Suprapubic skin (tissue), 4 donors: Measurements from ENCODE around the gene PCNT.

GRCh38 chr21:45535572-45536020 lies 6.6 kb downstream of the SLC19A1 start:
- PRO-cap: no peak
- RAMPAGE, long total RNA, 4 experiments: no peak in any of the 4 experiments

- PRO-cap: no peak
- RAMPAGE, long total RNA, 4 experiments: no peak in any of the 4 experiments
Measured at GRCh38 chr21:45638566-45639563, 4.7 kb upstream of the PCBP3 start.

DNA sequence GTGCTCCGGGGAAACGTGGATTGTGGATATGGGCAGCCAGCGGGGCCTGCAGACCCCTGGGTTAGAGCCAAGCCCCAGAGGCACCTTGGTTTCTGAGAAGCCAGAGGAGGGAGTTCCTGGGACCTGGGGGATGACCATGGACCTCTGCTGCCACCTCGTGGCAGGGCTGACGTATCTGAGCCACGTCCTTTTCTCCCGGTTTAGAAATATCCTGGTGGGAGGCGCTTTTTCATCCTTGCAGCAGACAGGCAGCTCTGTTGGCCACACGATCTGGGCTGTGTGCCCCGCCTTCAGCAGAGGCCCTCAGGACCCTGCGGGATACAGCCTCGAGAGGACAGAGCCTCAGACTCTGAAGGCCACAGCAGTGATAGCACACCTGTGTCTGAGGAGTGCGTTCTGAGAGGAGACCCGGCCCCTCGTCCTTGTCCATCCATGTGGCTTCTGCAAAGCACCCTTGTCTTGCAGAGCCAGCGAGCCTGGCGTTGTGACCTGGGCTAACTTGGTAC lies 160.9 kb upstream of the COL6A1 start:
- PRO-cap: no peak
- RAMPAGE, long total RNA, 4 experiments: no peak in any of the 4 experiments

DNA sequence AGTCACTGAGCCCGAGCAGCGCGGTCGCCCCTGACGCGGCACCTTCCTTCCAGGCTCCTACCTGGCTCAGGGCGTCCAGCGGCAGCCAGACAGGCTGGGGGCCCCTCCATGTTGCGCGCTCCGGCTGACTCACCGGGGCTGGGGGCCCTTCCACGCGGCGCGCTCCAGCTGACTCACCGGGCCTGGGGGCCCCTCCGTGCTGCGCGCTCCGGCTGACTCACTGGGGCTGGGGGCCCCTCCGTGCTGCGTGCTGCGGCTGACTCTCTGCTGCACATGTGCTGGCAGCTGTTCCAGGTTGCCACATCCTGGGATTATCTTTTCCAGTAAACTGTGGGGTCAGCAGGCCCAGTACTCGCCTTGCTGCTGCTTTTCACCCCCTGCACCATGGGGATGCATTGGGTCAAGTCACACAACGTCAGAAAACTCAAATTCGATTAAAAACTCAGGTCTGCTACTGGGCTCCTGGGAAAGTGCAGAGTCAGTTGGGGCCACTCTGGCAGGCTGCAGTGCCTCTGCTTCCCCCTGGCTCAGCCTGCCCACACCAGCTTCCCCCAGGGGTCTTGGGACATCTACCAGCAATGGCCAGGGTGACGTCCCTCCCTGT lies 106.4 kb upstream of the COL6A1 start:
- PRO-cap: no peak
- RAMPAGE, long total RNA, 4 experiments: no peak in any of the 4 experiments

DNA sequence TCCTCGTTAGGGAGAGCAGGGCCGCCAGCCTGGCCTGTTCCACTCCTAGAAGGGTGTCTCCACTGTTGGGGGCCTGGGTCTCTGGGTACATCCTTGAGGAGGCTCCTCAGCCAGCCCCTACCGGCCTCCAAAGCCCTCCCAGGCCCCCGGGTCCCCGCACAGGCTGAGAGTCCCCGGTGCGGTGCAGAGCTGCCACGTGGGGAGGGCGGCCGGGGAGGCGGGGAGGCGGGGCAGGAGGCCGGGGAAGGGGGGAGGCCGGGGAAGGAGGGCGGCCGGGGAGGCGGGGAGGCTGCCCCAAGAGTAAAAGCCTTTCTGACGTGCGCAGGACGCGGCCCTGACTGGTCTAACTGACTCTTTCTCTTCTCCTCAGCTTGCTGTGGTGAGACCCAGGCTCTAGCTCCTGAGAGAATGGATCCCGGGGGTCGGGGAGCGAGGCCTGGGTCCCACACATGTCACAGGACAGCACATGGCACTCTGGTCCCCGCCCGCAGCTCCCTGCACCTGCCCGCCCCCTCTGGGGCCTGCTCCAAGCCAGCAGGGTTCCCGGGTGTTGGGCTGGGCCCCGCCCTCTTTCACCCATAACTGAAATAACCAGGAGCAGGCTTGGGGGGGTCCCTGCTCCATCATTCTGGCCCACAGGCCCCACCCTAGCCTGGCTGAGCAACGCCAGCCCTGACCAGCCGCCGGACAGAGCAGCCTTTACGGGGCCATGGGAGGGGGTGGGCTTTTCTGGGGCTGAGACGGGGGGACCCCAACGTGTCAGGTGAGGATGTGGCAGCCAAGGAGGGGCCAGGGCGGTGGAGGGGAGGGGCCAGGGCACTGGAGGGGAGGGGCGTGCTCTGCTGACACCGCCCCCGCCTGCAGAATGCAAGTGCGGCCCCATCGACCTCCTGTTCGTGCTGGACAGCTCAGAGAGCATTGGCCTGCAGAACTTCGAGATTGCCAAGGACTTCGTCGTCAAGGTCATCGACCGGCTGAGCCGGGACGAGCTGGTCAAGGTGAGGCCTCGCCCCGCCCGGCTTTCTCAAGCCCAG lies 19.1 kb downstream of the COL6A1 start:
- PRO-cap: no peak
- RAMPAGE, long total RNA, 4 experiments: no peak in any of the 4 experiments

- PRO-cap: bidirectional peak, plus-strand start at chr21:46065660, minus-strand start at chr21:46065438
- RAMPAGE, long total RNA, 4 experiments: no peak in any of the 4 experiments
Measured at GRCh38 chr21:46064930-46065961, 32.7 kb upstream of the COL6A2 start.

GRCh38 chr21:46079190-46079724 lies 18.7 kb upstream of the COL6A2 start:
- PRO-cap: no peak
- RAMPAGE, long total RNA, 4 experiments: no peak in any of the 4 experiments

DNA sequence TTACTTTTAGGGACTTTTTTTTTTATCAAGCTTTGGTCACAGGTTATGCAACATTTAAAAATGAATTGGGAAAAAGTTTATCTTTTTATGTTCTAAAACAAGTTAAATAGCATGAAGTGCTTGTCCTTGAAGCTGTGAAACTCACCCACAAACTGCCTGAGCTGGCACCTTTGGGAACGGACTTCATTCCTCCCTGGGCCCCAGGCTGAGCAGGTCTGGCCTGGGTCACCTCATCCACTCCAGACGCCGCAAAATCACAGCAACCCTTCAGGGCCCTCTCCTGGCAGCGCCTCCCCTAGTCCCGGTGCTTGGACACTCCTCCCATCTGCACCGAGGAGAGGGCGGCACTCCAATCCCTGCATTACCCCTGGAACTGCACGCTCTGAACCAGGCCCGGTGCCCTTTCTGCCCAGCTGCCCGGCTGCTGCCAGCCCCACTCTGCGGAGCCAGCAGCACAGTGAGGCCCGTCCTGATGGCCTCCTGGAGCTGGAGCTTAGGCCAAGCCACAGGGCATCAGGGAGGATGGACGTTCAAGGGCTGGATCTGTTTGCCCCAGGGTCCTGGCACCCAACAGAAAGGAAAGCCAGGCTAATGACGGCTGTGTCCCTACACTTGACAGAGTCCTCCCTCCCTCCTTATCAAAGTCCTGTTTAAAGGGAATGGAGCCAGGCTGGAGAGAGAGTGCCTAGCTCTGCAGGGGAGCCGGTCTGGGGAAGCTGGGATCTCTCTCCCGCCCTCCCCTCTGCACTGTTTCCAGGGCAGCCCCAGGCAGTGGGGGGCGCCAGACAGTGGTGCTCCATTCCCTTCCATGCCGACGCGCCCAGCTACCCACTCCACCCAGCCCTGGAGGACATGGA lies 12.6 kb downstream of the COL6A2 start:
- PRO-cap: no peak
- RAMPAGE, long total RNA, 4 experiments: no peak in any of the 4 experiments

GRCh38 chr21:46115087-46115501 lies 17.2 kb downstream of the COL6A2 start:
- PRO-cap: no peak
- RAMPAGE, long total RNA, 4 experiments: no peak in any of the 4 experiments

- PRO-cap: no peak
- RAMPAGE, long total RNA, 4 experiments: no peak in any of the 4 experiments
Measured at GRCh38 chr21:46132100-46132837, 23.1 kb downstream of the FTCD start.

DNA sequence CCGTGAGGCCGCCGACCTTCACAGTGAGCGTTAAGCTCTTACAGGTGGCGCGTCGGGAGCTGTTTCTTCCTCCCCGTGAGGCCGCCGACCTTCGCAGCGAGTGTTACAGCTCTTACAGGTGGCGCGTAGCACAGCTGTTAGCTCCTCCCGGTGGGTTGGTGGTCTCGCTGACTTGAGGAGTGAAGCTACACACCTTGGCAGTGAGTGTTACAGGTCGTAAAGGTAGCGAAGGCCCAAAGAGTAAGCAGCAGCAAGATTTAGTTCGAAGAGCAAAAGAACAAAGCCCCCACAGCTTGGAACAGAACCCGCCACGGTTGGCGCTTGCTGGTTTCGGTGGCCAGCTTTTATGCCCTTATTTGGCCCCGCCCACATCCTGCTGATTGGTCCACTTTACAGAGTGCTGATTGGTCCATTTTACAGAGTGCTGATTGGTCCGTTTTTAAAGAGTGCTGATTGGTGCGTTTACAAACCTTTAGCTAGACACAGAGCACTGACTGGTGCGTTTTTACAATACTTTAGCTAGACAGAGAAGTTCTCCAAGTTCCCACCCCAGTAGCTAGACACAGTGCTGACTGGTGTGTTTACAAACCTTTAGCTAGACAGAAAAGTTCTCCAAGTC lies 12.9 kb downstream of the FTCD start:
- PRO-cap: no peak
- RAMPAGE, long total RNA, 4 experiments: no peak in any of the 4 experiments

DNA sequence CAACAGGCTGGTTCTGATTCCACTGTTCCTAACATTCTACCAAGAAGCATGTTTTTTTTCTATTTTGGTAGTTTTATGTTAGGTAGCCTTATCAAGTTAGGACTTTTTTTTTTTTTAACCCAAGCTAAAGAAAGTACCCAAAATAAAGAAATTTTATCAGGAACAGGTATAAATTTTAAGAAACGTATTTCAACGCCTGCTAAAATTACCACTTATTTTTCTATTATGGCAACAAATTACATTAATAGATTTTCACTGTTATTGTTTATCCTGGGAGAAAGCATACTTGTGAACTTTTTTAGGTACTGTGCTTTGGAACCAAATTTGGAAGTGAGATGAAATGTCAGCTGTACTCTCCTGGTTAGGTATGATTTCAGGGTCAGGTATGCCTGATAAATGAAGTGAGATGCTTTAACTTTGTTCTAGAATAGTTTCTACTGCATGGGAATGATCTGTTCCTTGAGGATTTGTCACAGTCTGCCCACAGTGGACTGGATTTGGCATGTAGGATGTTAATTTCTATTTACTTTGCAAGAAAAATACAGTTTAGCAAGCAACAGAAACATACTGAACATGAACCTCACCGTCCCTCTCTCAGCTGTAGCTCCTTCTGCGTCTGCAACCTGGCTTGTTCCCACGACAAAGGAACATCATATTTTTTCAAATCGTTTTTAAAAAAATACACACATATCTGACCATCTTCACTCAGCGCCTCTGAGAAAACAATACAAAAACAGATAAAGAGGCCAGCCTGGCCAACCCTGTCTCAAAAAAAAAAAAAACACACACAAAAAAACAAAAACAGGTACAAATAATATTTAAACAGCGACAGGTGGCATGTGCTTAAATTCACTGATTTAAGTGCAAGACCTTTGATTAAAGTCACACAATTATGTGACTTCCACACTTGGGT lies 13.9 kb upstream of the LSS start:
- PRO-cap: no peak
- RAMPAGE, long total RNA, 4 experiments: no peak in any of the 4 experiments

GRCh38 chr21:46254362-46255075 lies 25.9 kb upstream of the LSS start:
- PRO-cap: no peak
- RAMPAGE, long total RNA, 4 experiments: no peak in any of the 4 experiments

DNA sequence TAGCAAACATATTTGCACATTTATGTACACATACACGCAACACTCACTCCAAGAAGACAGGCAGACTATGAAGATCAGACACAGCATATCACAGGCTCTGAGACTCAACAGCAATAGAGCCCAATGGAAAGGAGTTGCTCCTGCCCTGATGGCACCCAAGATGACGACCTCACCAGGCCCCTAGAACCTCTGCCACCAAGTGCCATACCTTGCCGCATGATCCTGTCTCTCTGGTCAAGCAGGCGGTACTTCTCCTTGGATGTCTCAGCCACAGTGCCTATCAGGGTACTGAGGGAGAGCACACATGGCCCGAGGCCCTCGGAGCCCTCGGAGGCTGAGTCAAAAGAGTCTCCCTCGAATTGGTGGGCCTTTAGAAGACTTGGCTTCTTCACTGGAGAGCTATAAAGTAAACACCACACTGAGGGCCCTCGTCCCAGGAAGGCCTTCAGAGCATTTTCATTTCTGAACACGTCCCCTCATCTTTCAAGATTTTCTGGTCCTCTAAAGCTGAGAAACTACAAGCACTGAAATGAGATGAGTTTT lies 8.0 kb downstream of the MCM3AP start:
- PRO-cap: no peak
- RAMPAGE, long total RNA, 4 experiments: no peak in any of the 4 experiments

DNA sequence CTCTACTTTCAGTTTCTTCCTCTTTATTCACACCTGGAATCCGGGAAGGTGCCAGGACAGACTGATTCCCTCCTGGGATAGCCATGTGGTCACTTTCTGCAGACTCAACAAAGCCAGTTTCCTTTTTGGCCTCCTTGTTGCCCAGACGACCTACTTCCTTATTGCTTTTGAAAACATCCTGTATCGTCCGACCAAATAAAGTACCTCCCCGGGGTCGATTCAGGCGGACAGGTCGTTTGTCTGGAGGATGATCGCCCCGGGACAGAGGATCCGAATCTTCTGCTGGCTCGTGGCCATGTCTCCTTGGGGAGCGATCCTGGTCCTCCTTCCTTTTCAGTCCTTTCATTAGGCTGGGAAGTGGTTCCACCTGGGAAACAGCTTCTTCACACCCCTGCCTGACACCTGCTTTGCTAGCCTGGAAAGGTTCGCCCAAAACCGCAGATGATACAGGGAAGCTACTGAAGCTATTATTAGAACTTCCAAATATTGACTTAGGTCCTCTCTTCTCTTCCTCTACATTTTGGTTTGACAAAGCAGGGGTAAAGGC lies 1.3 kb downstream of the MCM3AP start:
- PRO-cap: no peak
- RAMPAGE, long total RNA, 4 experiments: no peak in any of the 4 experiments

- PRO-cap: no peak
- RAMPAGE, long total RNA, 4 experiments: no peak in any of the 4 experiments
Measured at GRCh38 chr21:46295218-46296262, 9.4 kb downstream of the YBEY start.

- PRO-cap: bidirectional peak, plus-strand start at chr21:46324145, minus-strand start at chr21:46323870
- RAMPAGE, long total RNA, 4 experiments: start-site peak on the plus strand in 4 of 4 experiments, at chr21:46324140-46324177 at its widest, 21 to 271 reads per replicate
Measured at GRCh38 chr21:46323951-46324321, at the start of gene PCNT. Gene PCNT (plus strand): TSS chr21:46324156.

GRCh38 chr21:46334230-46334945 lies 10.4 kb downstream of the PCNT start:
- PRO-cap: no peak
- RAMPAGE, long total RNA, 4 experiments: start-site peak on the plus strand in 1 of 4 experiments, at chr21:46334412-46335147 at its widest, 49 reads per replicate

DNA sequence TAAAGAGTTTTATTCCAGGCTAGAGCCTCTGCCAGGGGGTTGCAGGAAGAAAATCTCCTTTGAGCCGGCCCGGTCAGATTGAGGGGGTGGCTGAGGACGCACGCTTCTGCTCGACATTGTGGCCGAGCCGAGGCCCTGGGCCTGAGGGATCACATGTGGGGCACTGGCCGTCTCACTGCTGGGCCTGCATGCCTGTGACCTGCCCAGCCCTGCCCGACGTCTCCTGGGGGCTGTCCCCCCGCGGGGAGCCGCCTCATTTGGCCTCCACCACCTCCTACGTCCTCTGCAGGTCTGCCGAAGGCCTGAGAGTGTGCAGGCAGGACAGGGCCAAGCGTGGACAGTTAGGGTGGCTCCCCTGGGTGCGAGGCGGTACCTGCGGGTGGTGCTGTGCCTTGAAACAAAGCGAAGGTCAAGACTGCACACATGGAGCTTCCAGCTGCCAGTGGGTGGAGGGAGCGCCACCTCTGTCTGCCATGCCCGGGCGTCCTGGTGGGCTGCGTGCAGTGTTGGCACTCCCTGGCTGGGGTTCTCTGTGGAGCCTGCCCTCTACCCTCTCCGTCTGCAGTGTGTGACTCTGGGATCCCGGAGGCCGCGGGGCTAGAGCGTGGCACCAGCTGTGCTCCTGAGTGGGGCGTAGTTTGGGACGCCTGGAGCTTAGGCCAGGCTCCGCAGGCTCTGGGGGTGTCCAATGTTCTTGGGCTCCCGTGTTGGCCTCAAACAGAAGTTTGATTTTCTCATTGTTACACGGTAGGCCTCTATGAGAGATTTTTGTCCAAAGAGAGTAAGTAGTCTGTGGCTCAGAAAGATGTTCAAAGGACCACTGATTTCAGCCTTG lies 51.8 kb downstream of the PCNT start:
- PRO-cap: no peak
- RAMPAGE, long total RNA, 4 experiments: no peak in any of the 4 experiments

DNA sequence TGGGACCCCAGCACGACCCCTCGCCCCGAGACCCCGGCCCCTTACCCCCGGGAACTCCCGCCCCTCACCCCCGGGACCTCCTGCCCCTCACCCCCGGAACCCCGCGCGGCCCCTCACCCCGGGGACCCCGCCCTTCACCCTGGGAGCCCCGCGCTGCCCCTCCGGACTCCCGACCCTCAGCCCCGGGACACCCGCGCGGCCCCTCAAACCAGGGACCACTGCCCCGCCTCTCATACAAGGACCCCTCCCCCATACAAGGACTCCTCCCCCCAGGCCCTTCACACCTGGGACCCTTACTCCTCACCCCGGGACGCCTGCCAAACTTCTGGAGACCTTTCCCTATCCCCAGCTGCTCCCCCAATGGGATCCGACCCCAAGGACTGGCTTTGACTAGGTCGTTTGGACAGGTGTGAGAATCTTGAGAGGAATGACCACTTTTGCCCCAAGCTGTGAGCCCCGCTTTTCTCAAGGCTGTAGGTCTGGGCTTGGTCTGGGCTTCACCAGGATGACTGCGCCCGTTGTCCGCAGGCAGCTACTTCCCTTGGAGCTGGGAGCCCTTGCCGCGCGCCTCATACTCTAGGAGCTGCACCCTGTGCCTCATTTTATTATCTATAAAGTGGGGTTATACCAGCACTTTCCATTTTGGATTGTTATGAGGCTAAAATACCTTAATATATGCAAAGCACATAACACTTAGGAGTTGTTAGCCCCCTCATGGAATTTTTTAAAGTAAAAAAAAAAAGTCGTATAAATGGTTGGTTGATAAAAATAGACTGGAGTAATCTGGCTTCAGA lies 972 bp downstream of the DIP2A start:
- PRO-cap: no peak
- RAMPAGE, long total RNA, 4 experiments: no peak in any of the 4 experiments